Fibroblast of villous mesenchyme (primary cell): ENCODE results near the gene SLCO4C1.

- CAGE, long polyA plus RNA, result no peak
These were observed 446.2 kb upstream of the RIOK2 start for GRCh38 chr5:97629262-97629707.

DNA sequence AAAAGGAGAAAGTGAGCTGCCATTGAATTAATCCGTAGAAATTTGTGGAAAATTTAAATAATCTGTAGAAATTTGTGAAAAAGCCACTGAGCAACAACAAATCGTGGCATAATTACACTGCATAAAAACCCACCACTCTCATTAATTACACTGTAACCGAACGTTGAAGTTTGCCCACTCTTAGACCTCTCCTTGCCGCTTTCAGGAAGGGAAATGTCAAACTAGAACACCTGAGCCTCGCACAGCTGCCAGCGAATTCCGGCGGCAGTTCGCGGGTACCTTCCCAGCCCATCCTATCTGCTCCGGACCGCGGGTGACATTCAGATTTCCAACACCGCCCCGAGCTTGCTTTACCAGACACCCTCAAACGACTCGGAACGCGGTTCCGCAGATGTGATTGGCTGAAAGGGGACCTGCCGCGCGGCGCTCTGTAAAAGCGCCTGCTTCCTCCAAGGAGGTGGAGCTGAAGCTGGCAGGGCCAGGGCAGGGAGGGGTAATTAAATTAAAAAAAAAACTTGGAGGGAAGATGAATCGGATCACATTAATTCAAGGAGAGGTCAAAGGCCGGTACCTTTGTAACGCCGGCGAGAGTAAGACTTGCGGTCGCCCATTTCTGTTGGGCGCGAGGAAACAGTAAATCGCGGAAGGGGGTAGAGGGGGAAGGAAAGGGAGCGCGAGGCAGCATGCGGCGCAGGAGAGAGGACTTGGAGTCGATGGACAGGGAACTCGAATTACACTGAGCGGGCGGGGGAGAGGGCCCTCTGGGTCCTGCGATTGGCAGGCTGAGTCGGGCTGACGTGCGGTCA, 523 bp upstream of the RGMB start:
- CAGE, long polyA plus RNA, result no peak

- CAGE, long polyA plus RNA, result no peak
These were observed 36.4 kb downstream of the CHD1 start for GRCh38 chr5:98892250-98892900.

DNA sequence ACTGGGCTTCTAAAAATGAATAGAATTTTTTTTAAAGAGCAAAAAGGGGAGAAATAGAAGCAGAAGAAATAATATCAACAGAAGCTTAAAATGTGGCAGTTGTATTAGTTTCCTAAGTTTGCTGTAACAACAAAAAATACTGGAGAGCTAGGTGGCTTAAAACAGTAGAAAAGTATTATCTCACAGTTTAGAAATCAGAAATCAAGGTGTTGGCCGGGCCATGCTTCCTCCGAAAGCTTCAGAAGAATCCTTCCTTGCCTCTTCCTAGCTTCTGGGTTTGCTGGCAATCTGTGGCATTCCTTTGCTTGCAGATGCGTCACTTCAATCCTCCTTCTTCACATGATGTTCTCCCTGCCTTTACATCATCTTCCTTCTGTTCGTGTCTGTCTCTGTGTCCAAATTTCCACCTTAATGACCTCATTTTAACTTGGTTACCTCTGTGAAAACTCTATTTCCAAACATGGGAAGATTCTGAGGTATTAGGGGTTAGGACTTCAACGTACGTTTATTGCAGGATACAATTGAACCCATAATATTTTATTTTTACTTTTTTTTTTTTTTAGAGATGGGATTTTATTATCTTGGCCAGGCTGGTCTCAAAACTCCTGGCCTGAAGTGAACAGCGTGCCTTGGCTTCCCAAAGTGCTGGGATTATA, 90.5 kb upstream of the CHD1 start:
- CAGE, long polyA plus RNA, result no peak

GRCh38 chr5:100731630-100732141, 171.4 kb downstream of the ST8SIA4 start:
- CAGE, long polyA plus RNA, result no peak

- CAGE, long polyA plus RNA, result no peak
These were observed 2.8 kb downstream of the ST8SIA4 start for GRCh38 chr5:100900215-100900759.

GRCh38 chr5:100904015-100905017, 1.2 kb upstream of the ST8SIA4 start:
- CAGE, long polyA plus RNA, result no peak

DNA sequence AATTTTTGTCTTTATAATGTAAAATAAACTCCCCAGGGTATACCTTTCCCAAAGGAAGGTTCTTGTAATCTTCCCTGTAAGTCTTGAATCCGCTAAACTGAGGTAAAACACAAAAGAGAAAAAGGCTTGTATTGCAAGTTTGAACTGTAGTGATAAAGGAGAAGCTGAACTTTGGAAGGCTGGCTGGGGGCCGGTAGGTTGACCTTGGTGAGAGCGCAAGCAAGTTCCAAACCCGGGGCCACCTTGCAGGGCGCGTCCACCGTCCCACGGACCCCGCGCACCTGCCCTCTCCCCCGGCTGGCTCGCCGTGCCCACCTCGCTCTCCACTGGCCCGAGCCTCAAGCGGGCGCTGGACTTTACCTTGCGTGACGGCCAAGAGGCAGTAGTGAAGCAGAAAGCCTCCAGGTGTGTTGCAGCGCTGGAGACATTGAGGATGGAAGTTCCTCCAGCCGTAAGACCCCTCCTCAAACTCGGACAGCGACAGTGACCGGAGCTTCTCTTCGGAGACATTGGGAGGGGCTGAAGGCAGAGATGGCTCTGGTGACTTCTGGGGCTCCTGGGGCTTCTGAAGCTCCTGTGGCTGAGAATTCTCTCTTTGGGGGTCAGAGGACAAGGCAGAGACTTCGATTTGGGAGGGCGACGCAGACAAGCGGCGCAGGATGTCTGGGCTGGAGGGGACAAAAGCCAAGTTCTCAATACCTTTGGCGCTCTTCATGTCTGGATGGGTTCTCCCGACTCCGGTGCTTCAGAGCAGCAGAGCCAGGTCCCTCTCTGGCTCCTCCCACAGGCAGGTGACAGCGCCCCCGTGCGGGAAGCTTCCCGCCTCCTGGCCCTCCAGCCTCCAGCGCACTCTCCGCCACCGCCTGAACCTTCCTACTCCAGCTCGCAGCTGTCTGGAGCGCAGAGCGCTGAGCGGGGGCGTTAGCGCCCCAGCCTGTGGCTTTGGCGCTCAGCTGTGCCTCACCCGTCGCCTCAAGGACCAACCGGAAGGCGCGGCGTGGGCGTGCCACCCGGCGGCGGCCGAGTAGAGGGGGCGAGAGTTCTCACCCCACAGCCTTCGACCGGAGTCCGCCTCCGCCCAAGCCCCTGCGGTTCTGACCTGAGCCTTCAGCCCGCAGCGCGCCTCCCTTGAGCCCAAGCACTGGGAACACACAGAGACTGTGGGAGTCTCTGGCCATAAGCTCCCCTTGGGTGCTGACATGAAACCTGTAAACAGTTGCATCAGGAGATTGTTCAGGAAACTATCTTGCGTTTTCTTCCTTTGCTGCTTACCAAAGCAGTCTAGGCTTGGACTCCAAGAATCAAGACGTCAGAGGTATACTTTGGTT, at the start of gene SLCO4C1:
Gene SLCO4C1 (minus strand): TSS at position 737 of the 1,328 bp plus-strand sequence.
- CAGE, long polyA plus RNA, result no peak

- CAGE, long polyA plus RNA, result no peak
These were observed 45.2 kb downstream of the SLCO6A1 start for GRCh38 chr5:102453487-102454161.

- CAGE, long polyA plus RNA, result no peak
These were observed 5.7 kb downstream of the PAM start for GRCh38 chr5:102760666-102761245.

DNA sequence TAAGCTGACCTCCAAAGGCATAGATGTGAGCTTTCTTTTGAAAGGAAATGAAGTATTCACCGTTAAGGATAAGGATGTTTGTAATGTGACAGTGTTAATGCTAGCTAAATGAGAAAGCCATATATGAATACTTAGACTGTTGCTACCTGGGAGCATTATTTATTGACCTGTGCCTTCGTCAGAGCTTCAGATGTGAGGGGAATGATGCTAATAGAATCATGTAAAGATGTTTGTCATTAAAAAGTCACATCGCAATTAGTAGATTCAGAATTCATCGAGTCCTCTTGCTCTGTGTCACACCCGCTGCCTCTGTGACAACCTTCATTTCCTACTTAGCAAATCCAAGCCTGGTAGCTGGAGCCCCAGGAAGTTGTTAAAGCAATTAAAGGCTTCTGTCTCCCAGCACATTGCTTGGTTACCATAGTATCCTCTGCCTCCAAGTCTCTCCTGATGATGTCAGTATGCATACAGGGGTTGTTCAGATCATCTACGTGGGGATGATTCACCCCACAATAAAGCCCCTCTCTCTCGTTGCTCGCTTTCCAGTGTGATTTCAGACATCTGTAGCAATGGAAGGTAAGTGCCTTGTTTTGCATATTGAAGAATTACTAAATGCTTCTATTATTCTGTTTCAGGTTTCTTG, 52.7 kb downstream of the PAM start:
- CAGE, long polyA plus RNA, result no peak

- CAGE, long polyA plus RNA, result no peak
These were observed 136.5 kb downstream of the GIN1 start for GRCh38 chr5:102983319-102983898.

DNA sequence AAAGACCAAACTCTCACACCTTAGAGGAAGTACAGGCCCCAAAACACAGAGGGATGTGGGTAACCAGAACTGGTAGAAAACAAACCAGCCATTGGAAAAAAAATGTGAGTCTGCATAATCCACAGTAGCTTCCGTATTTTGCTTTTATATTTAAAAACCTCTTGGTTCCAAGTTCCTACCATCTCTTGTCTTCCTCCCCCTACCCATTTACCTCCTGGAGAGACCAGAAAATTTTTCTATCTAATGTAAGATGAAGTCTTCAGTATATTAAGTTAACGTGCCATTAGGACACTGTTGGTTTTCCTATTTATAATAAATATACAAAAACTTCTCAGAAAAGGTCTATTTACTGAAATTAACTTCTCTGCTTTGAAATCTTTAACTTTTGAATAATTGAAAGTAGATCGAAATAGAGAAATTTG, 8.3 kb downstream of the GIN1 start:
- CAGE, long polyA plus RNA, result no peak

GRCh38 chr5:103119175-103119489, 806 bp downstream of the GIN1 start:
- CAGE, long polyA plus RNA, result no peak

GRCh38 chr5:104080059-104080492, 517.5 kb upstream of the NUDT12 start:
- CAGE, long polyA plus RNA, result no peak

GRCh38 chr5:106508871-106509271, 1161.9 kb downstream of the EFNA5 start:
- CAGE, long polyA plus RNA, result no peak

DNA sequence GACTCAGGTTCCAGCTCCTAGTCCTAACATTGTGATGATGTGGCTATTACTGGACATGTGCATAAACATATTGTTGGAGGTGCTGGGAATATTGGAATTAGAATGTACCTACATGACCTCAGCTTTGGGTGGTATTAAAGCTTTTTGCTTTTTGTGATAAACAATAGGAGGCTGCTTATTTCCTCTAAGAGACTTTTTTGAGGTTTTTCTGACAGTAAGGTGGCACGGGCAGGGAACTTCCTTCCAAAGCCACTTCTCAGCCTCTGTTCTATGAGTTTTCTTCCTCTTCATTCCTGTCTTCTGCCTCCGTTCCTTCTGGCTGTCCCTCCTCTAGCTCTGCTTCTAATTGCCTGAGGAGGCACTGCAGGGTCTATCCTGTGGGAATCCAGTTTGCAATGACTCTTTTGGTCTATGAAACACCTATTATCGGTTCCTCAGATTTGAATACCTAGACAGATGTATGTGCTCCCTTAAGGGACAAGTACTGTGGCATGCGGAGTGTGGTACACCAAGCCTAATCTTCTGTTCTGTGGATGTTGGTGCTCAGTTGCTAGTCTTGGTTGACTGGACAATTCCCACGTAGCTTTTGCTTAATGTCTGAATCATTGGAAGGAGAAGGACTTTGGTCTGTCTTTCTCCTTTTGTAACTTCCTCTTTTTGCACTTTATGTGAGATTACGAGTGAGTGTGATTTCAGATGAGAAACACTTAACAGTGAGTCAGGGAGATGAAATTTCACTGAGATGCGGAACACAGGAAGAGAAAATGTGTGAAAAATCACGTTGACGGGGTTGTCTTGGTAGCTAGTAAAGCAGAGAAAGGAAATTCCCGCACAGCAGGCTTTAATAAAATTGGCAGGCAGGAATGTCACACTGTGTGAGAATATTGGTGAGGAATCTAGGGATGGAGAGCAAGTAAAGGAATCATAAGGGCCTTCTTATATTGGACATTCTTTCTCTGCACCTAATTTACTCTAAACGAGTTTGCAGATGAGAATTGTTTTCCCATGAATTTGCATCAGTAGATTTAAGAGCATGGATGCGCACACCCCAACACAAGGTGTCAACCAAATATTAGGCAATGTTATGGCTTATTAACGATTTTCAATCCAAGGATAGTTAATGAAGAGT, 305.2 kb downstream of the EFNA5 start:
- CAGE, long polyA plus RNA, result no peak

GRCh38 chr5:107464447-107464758, 206.3 kb downstream of the EFNA5 start:
- CAGE, long polyA plus RNA, result no peak

- CAGE, long polyA plus RNA, result no peak
These were observed 133.9 kb downstream of the EFNA5 start for GRCh38 chr5:107536657-107537479.

- CAGE, long polyA plus RNA, result no peak
These were observed 553 bp downstream of the EFNA5 start for GRCh38 chr5:107670042-107670725.